ENCODE data around the genes ALOX15 and PELP1.

DNA sequence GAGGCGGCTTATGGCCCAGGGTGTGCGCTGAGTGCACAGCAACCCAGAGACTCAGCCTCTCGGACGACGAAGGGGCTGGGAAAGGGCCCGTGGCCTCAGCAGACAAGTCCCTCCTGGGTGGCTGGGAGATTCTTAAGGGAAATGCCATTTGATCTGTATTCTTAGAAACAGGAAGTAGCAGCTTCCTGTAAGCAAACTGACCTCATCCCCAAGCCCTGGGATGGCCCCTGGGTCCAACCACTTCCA lies 19.8 kb upstream of the ATP2A3 start:
- RRBS = no CpG with 5 or more reads among the region's 6 CpGs

DNA sequence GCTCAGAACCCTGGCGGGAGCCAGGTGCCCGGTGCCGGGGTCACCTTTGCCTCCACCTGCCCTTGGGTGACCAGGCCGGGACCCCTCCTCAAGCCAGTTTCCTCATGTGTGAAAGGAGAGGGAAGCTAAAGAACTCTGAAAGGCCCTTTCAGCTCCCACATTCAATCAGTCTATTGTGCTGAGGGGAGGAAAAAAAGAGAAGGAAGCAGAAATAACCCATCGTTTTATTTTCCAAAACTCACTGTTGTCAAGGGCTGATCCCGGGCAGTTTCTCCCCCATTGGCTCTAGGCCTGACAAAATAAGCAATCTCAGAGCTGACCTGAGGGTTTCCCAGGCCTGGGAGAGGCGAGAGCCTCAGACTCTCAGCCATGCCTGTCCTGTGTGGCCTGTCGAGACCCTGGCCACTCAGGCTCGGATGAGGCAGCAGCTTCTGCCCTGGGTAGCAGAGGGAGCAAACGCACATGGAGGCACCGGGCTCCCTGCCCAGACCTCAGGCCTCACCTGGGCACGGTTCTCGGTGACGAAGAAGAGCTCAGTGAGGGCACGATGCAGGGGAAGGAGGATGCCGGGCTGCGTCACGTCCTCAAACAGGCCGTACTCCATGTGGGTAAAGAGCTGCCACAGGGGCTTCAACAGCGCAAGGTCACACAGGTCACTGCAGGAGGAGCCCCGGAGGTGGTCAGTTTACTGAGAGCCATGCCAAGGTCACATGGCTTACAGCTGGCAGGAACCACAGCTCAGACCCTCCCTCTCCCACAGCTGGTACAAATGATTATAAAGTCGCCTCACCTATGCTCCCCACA lies 45.1 kb upstream of the ATP2A3 start:
- RRBS = 79% methylated on average over 8 of the region's 22 CpGs

- RRBS = no CpG with 5 or more reads among the region's 16 CpGs
Observed at GRCh38 chr17:4100785-4101884, 41.7 kb downstream of the ZZEF1 start.

DNA sequence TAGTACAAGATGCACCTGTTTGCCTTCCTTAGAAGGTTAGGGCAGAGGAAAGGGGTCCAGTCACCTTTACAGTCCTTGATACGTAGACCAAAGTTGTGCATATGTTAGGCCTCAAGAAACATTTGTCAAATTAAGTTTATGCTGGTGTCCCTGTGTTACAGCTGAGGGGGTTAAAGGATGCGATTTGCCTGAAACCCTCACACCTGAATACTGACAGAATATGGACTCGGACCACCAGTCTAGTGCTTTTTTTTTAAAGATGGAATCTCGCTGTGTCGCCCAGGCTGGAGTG lies 1.5 kb downstream of the CYB5D2 start:
- RRBS = no CpG with 5 or more reads among the region's 5 CpGs

- RRBS = 50% methylated on average over 2 of the region's 16 CpGs
Observed at GRCh38 chr17:4161085-4162293, 18.5 kb downstream of the CYB5D2 start.

GRCh38 chr17:4257285-4258021 lies 6.3 kb downstream of the ANKFY1 start:
- RRBS = no CpG with 5 or more reads among the region's 7 CpGs

DNA sequence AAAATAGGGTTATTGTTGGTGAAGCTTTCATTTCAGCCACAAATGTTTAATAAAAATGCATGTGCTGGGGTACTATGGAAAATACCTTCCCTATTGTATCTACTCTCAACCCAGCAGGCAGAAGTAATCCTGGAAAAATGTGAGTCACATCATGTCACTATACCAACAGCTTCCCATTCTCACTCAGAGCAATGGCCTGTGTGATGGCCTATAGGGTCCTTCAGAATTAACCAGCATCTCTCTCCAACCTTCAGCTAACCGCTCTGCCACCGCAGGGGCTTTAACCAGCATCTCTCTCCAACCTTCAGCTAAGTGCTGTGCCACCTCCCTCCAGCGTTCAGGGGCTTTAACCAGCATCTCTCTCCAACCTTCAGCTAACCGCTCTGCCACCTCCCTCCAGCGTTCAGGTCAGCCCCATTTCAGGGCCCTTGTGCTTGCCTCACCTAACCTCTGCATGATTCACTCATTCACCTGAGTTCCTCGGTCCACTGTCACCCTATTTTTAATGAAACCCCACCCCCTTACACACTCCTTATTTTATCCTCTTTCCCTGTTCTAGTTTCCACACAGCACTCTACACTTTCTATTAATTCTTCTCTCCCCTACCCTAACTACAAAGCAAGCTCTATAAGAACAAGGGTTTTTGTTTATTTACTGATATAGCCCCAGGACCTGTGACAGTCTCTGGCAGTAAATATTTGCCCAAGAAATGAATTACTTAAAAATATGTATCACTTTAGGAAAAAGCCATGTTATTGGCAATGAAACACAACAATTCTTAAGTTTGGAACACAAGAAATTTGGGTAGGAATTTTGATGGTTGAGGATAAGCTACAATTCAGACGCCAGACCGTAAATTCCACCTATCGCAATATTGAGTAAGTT lies 33.9 kb downstream of the UBE2G1 start:
- RRBS = no CpG with 5 or more reads among the region's 9 CpGs

- RRBS = 72% methylated on average over 14 of the region's 29 CpGs
Observed at GRCh38 chr17:4475990-4476862, 22.5 kb upstream of the SPNS2 start.

- RRBS = no CpG with 5 or more reads among the region's 11 CpGs
Observed at GRCh38 chr17:4477088-4477682, 21.5 kb upstream of the SPNS2 start.

GRCh38 chr17:4499022-4499503 lies 382 bp downstream of the SPNS2 start:
- RRBS = 4% methylated on average over 12 of the region's 61 CpGs

- RRBS = no CpG with 5 or more reads among the region's 10 CpGs
Observed at GRCh38 chr17:4500960-4501653, 2.4 kb downstream of the SPNS2 start.

DNA sequence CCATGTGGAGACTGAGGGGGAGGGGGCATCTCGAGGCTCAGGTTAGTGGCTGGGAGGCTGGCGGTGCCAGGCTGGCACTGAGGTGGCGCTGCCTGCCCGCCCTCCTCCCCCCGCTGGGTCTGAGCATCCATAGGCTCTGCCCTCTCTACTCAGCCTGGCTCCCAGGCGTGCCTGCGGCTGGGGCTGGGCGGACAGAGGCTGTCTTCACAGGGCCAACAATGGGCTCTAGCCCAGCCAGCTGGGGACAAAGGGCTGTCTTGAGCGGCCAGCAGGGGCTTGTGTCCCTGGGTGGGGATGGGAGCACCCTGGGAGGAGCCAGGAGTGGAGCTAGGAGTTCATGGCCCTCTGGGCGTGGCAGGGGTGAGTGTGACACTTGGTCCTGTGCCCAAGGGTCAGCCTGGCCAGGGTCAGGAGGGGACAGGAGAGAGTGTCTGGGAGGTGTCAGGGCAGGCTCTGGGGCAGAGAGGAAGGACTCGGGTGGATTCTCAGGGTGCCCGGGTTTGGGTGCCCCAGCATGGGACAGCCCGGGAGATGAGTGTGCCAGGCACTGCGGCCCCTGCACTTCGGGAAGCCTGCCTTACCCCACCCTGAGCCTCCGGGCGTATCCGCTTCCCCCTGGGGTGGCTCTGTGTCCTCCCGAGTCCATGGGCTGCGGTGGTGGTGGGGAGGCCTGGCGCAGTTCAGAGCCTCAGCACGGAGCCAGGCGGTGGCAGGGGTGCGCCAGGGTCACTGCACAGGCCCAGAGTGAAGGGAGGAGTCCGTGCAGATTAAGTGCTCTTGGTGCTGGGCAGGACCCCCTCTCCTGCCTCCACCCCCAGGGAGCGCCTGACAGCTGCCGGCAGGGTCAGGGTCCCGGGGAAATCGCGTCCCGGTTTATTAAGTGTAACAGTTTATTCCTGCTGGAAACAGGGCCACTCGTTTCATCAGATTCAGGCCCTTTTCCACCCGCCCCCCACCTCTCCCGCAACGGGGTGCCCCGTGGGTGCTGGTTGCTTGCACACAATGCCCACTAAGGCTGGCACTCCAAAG lies 20.8 kb downstream of the MYBBP1A start:
- RRBS = 61% methylated on average over 4 of the region's 36 CpGs

GRCh38 chr17:4616811-4617532 lies 24.5 kb downstream of the ALOX15 start:
- RRBS = no CpG with 5 or more reads among the region's 21 CpGs

DNA sequence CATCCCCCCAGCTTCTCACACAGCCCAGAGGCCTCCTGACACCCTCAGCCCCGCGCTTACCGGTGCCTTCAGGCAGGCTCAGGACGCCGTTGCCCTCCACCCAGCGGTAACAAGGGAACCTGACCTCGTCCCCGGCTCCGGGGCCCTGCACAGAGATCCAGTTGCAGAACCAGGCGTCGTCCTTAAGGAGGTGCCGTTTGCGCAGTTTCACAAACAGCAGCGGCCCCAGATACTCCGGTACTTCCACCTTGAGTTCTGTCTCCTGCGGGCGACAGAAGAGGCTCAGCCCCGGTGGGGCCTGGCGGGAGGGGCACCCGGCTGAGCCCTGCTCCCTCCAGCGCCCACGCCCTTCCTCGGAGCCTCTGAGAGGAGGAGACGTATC lies 2.1 kb downstream of the ALOX15 start:
- RRBS = no CpG with 5 or more reads among the region's 24 CpGs

DNA sequence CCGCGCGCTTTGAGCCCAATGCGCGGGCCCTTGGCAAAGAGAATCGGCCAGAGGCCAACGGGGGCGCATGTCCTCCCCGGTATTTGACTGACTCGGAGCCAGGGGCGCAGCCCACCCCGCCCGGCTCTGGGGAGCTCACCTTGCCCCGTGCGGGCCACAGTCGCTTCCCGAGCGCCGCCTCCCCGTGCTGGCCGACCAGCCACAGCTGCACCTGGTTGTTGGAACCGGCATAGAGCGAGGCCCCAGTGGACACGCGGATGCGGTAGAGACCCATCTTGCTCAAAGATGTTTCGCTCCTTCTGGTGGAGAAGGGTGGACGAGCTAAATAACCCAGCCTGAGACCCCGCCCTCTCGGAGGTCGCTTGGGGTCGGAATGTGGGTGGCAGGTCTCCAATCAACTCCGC lies at the start of gene ALOX15:
ALOX15 (minus strand) TSS at position 301 of the 404 bp plus-strand sequence.
- RRBS = 1% methylated on average over 9 of the region's 33 CpGs

DNA sequence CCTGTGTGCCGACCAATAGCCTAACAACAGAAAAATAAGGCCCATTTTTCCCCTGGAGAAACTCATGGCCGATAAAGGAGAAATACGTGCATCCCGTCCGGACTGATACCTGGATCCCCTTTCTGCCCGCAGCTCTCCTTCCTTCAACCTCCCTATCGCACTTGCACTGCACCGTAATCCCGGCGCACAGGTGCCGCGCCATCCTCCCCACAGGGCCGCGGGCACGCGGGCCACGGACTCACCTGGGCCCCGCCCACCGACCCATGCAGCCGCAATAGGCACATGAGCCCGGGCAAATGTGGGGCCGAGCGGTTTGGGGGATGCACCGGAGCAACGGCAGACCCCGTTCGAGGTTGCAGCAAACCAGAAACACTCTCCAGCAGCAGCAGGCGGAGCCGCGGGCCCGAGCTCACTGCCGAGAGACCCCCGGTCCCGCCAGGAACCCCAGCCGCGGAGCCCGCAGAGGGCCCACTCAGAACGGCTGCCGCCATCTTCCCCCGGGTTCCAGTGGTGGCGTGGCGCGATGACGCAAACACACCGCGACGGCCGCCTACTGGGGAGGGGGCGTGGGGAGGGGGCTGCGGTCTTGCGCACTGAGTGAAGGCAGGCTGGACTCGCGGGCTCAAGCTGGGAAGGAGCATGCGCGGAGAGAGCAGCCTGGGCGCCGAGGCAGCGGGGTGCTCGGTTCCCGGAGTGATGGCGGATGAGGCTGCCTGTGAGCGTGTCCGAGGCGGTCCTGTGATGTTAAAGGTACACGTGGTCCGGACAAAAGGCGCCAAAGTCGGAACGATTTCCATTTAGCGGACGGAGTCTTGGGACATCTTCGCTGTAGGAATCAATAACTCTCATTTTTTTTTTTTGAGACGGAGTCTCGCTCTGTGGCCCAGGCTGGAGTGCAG lies at the start of gene PELP1:
PELP1 (minus strand) TSS at position 517 of the 899 bp plus-strand sequence.
- RRBS = under 1% methylated on average over 35 of the region's 74 CpGs

DNA sequence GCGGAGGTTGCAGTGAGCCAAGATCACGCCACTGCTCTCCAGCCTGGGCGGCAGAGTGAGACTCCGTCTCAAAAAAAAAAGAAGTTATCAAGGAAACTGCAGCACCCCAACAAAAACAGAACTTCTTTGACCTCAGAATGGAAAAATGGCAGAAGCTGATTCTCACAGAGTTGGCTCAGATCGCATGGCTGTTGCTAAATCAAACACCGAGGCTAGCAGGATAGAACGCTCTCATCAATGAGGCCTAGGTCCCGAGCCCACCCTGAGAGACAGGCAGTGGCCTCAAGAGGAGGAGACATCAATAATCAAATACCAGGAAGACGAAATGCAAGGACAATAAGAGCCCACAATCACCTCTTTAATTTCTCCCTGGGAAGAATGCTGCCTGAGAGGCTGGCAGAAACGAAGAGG lies 1.0 kb upstream of the TM4SF5 start:
- RRBS = no CpG with 5 or more reads among the region's 10 CpGs

GRCh38 chr17:4808166-4808624 lies 1.2 kb downstream of the PLD2 start:
- RRBS = 65% methylated on average over 2 of the region's 12 CpGs

DNA sequence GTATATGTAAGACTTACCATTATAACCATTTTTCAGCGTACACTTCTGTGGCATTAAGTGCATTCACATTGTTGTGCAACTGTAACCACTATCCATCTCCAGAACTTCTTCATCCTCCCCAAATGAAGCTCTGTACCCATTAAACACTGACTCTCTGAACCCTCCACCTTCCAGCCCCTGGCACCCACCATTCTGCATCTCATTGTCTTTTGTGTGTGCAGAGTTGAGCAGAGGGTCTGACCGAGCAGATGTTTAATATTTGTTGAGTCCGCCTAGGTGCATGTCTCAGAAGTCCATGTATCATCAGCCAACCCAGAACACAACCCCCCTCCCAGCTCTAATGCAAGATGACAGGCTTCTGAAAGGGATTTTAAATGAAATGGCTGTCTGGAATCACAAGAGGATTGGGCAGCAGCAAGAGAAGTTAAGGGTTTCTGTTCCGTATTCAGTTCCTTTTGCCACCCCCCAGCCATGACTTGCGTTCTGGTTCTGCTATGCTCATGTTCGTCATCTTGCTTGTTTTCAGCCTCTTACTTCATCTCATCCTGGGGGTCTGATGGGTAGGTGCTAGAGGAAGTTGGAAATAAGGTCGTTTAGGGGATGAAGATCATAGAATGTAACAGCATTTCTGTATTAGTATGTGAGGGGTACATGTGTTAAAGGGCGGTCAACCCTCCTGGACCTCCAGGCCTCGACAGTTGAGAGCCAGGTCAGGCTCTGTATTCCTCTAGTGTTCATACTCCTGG lies 11.9 kb downstream of the MINK1 start:
- RRBS = no CpG with 5 or more reads among the region's 9 CpGs

DNA sequence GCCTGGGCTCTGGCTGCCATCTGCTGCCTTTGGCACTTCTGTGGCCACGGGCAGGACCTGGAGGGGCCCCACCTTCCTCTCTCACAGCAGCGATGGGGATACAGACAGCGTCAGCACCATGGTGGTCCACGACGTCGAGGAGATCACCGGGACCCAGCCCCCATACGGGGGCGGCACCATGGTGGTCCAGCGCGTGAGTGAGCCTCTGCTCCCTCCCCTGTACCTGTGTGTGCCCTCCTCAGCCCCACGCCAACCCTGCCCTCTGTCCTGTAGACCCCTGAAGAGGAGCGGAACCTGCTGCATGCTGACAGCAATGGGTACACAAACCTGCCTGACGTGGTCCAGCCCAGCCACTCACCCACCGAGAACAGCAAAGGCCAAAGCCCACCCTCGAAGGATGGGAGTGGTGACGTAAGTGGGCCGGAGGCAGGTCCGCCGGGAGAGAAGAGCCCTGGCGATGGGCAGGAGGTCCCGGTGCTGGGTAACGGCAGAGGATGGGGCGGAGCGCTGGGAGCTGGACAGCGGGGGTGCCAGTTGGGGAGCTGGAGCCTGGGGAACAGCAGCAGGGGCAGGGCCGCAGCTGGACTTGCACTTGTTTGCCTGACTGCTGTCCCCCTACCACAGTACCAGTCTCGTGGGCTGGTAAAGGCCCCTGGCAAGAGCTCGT lies 5.3 kb upstream of the C17orf107 start:
- RRBS = no CpG with 5 or more reads among the region's 29 CpGs